SJCRH30 (cell line): ENCODE data around the gene OR1J4.

GRCh38 chr9:121282553-121283226 lies 14.7 kb downstream of the GSN start:
- RAMPAGE, long total RNA = no peak

DNA sequence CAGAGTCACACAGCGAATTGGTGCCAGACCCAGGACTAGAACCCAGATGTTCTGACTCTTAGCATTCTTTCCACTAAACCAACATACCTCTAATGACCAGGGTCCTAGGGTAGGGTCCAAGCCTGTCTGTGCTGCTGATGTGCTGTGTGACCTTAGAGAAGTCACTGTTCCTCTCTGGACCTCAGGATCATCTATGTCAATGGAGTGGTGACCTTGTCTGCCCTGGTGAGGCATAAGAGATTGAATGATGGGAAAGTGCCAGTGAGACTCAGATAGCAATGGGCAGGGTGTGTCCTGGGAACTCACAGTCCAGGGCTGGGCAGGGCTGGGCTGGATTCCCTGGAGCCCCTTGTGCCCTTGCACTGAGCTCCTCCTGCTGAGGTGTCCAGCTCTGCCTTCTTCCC lies 36.0 kb downstream of the GSN start:
- RAMPAGE, long total RNA = no peak

GRCh38 chr9:121310588-121311251 lies 42.8 kb downstream of the GSN start:
- RAMPAGE, long total RNA = no peak

GRCh38 chr9:121325299-121325875 lies 44.7 kb downstream of the STOM start:
- RAMPAGE, long total RNA = no peak

DNA sequence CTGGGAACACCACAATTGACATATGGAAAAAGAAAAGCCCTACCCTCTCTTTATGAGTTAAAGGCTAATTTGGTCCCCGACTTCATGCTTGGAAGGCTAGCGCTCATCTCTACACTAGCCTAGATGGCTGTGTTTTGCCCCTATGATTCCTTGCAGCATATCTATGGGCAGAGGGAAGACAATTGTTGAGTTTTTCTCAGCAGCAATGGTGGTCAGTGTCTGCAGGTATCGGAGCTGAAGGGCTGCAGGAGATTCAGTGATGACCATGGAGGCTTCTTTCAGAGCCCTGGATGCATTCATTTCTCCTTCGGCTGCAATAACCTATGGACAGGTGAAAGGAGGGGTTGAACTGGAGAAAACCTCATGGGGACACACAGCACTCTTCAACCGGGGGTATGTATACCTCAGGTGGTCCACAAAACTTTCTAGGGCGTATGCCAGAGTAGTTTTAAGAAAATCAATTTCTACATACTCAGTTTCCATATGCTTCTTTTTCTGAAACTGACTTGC lies 28.9 kb downstream of the STOM start:
- RAMPAGE, long total RNA = no peak

DNA sequence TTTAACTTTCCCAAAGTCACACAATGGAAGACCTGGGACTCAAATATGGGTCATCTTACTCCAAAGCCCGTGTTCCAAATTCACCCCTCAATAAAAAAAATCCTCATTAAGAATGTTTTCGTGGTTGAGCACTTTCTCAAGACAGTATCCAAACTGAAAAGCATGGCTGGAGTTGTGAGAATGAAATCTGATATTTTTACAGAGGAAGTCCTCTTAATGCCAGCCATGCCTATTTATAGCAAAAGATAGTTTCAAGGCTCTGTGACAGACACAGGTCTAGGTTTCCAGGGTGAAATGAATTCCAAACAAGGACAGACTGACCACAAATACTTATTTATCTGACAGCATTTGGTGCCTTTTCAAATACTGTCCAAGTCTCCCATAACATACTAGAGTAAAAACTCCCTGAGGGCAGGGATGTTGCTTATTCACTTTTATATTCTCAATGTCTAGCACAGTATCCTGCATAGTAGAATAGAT lies 10.3 kb downstream of the STOM start:
- RAMPAGE, long total RNA = no peak

GRCh38 chr9:121372291-121372937 lies 2.4 kb upstream of the STOM start:
- RAMPAGE, long total RNA = no peak

DNA sequence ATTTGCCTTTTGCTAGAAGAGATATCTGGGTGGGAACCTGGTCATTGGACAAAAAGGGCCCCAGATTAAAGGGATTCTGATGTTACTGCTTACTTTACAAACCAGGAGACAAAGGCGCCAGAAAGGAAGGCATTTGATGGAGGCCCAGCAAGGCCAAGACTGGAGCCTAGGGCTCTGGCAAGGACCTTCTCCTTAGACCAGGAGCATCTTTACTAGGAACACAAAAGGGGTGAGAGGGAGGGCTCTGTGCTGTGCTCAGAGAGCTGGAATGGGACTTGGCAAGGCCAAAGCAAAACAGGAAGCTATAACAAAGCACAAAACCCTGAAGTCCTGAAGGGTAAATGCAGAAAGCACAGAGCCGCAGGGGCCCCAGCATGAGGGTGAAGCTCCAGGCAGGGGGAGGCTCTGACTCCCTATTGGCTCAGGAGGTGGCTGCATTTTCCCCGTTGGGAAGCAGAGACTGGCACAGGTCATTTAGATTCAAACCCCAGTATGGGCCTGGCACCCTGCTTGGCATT lies 46.5 kb downstream of the GGTA1 start:
- RAMPAGE, long total RNA = no peak

DNA sequence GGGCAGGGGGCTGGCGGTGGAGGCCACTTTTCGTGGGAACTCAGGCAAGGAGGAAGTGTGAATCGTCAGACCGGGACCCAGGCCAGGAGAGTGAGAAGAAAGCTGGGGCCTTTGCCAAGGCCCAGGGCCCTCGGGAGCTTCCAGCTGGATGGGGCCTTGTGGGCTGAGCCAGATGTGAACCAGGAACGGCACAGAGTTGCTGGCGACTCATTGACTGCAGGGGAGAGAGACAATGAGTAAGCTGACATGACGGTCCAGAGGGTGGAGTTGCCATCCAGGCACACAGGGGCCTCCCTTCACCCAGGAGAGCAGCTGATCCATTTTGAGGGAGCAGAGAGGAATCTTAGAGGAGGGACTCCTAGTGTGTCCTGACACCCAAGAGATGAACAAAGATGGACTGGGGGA lies 30.1 kb upstream of the GGTA1 start:
- RAMPAGE, long total RNA = no peak

GRCh38 chr9:121557522-121557878 lies 57.9 kb upstream of the GGTA1 start:
- RAMPAGE, long total RNA = no peak

GRCh38 chr9:121601079-121601613 lies 50.3 kb upstream of the DAB2IP start:
- RAMPAGE, long total RNA = no peak

- RAMPAGE, long total RNA = no peak
These were observed 43.5 kb upstream of the DAB2IP start for GRCh38 chr9:121607611-121608645.

GRCh38 chr9:121612318-121612920 lies 39.0 kb upstream of the DAB2IP start:
- RAMPAGE, long total RNA = no peak

- RAMPAGE, long total RNA = no peak
These were observed 47.6 kb downstream of the DAB2IP start for GRCh38 chr9:121698830-121699657.

DNA sequence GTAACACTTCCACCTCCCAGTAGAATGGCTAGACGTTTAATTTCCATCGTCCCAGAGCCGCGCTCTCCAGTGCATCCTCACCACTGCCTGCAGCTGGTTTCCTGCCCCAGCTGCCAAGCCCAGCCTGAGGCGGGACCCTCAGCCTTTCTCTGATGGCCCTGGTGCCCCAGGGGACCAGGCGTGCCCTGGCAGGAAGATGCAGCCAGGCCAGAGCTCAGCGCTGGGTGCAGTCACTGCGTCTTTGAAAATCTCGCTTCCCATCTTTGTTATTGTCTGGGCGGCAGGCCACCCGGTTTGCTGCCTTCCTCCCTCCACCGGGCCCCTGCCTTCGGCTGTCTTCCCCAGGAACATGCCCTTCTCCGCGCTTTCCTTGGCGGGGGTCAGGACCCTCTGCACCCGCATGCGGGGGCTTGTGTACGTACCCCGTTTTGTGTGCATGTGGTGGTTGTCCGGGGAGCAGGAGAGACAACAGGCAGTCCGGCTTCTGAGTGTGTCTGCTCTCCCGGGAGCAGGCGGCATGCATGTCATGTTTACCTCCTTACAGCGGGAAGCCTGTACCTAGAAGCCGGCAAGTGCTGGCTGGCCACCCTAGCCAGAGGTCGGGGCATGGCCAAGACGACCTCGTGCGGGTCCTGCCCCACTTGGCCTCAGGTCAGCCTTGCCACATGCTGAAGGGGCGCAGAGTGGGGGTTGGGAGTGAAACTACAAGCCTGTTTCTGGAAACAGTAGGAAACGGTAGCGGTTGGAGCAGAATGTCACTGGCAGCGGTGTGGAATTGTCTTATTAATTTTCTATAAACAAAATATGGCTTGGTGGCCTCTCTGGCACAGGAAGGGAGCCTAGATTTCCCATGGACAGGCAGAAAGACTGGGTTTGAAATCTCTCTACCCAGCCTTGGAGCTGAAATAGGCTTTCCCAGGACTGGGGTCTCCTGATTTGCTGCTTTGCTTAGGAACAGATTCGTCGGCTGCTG lies 49.6 kb downstream of the DAB2IP start:
- RAMPAGE, long total RNA = no peak

- RAMPAGE, long total RNA = no peak
These were observed 132.4 kb downstream of the DAB2IP start for GRCh38 chr9:121783605-121784380.

GRCh38 chr9:121816393-121817058 lies 165.1 kb downstream of the DAB2IP start:
- RAMPAGE, long total RNA = no peak

GRCh38 chr9:121945015-121945225 lies 148.2 kb downstream of the TTLL11 start:
- RAMPAGE, long total RNA = no peak

DNA sequence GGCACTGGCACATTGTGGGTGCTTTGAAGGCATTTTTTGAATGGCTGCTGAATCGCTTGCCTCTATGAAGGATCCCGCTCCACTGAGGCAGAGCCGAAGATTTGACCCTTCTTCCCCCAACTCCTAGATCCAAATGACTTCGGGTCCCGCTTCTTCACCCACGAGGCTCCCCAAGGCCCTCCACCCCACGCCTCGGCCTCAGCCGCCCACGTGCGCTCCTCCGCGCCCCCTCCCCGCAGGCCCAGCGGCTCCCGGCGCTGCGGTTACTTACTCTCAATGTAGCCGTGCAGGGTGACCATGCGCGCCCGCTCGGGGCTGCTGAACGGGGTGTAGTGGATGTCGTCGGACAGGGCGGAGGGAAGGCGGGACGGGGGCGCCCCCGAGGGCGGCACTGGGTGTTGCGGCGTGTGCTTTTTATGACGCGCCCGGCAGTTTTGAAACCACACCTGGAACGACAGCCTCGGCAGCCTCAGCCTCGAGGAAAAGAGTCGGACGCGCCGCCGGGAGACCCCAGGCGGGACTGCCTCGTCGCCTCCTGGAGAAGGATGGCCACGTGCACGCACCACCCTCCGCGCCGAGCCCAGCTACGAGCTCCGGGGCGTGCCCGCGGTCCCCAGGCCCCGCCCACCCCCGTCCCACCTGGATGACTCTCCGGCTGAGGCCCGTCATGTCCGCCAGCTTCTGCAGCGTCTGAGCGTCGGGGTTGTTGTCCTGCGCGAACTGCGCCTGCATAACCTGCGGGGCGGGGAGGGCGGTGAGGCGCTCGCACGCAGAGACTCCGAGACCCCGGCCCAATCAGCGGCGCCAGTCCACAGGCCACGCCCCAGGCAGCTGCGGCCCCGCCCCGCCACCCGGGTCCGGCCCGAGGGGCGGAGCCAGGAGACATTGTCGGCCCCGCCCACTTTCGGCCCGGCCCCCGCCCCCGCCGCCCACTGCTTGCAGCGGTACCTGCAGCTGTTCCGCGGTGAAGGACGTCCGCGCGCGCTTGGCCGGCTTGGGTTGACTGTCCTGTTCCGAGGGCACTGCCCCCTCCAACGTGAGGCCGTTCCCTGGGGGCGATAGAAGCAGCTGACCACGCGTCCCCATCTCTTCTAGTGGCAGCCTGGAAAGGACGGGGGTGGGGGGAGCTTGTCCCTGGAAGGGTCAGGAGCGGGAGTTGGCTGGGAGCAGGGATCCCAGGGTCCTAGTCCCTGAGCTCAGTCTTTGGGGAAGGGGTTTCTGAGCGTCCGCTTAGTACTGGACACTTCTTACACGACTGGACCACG lies 15.0 kb downstream of the LHX6 start:
- RAMPAGE, long total RNA = no peak

DNA sequence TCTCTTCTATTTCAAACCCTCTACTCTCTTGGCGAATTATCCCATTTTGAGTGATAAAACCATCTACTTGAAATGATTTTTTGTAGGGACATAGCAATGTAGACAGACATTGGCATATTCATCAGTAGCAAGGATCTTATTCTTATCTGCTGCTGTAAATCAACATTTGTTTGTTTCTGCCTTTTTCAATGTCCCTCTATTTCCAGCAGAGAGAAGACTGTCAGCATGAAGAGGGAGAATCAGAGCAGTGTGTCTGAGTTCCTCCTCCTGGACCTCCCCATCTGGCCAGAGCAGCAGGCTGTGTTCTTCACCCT lies at the start of gene OR1J4:
Gene OR1J4, plus strand, starts transcription at position 226 of the 314 bp plus-strand sequence.
- RAMPAGE, long total RNA = no peak